Cardiac atrium fibroblast (primary cell): ENCODE measurements around a stretch of chr9.

DNA sequence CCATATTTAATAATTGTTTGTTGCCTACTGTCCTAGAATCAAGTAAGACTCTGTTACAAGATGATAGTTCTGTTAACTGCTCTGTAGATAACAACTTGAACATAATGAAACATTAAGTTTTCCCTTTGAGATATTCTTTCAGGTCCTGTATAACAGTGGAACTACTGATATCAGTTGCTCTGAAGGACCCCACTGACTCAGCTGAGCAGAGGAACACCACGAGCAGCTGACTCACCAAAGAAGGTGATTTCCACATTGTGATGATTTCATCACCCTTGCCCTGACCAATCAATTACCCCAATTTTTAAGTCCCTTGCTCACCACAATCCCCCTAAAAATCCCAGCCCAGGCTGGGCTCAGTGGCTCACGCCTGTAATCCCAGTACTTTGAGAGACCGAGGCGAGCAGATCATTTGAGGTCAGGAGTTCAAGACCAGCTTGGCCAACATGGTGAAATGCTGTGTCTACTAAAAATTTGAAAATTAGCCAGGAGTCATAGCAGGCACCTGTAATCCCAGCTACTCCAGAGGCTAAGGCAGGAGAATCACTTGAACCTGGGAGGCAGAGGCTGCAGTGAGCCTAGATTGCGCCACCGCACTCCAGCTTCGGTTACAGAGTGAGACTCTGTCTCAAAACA, 125.3 kb upstream of the ABCA1 start:
- RAMPAGE, long total RNA = no peak

- RAMPAGE, long total RNA = no peak
These were observed 136.6 kb upstream of the ABCA1 start for GRCh38 chr9:105064099-105065427.

DNA sequence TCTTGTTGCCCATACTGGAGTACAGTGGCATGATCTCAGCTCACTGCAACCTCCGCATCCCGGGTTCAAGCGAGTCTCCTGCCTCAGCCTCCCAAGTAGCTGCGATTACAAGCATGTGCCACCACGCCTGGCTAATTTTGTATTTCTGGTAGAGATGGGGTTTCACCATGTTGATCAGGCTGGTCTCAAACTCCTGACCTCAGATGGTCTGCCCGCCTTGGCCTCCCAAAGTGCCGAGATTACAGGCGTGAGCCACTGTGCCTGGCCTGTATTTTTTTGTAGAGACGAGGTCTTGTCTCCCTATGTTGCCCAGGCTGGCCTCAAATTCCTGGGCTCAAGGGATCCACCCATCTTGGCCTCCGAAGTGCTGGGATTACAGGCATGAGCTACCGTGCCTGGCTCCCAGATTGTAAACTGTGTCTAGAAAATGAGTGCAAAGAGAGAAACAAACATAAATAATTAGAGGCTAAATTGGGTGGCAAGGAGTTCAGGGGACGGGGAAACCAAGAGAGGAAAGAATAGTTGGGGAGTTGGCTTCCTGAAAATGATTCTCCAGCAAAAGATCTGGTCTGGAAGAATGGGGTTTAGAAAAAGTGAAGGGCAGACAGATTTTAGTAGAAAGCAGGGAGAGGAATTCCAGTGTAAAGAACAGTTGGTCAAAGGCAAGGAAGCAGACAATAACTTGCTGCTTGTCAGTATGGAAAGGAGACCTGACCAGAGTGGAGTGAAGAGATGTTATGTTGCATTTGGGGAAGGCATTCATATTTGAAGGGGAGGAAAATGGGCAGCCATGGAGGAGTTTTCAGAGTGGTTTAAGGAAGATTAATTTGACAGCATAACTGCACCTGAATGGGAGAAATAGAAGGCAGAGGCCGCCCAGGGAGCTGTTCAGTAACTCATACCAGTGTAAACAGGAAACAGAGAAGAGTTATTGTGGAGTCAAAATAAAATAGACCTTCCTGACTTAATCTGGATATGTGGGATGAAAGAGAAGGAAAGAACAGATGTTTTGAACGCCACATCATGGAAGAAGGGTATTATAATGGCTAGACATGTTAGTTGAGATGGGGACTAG, 13.0 kb downstream of the SLC44A1 start:
- RAMPAGE, long total RNA = no peak

GRCh38 chr9:105329750-105330025, 85.2 kb downstream of the SLC44A1 start:
- RAMPAGE, long total RNA = no peak

DNA sequence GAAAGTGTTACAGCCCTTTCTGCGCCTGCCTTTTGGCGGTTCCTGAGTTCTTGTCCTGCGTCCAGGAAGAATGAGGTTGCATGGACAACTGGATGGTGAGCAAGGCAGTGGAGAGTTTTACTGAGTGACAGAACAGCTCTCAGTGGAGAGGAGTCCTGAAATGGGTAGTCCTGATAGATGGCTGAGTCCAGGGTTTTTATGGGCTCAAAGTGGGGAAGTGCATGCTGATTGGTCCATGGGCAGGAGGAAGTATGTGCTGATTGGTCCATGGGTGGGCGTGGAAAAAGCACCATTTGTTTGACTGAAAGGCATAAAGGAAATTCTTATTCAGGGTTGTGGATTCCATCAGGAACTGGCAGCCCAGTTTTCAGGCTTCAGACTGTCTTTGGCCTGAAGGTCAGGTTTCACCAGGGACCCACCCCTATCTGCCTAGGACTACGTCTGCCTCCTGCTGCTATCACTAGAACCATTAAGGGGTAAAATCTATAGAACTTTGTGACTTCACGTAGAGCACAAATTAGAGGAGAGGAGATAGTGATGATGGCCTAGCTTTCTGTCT, 10.6 kb downstream of the FSD1L start:
- RAMPAGE, long total RNA = no peak

DNA sequence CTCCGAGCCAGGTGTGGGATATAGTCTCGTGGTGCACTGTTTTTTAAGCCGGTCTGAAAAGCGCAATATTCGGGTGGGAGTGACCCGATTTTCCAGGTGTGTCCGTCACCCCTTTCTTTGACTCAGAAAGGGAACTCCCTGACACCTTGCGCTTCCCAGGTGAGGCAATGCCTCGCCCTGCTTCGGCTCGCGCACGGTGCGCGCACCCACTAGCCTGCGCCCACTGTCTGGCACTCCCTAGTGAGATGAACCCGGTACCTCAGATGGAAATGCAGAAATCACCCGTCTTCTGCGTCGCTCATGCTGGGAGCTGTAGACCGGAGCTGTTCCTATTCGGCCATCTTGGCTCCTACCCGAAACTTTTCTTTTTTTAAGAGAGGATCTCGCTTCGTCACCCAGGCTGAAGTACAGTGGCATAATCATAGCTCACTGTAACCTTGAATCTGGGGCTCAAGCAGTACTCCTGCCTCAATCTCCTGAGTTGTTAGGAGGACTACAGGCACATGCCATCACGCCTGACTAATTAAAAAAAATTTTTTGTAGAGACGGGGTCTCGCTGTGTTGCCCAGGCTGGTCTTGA, 24.0 kb downstream of the FKTN start:
- RAMPAGE, long total RNA = no peak

- RAMPAGE, long total RNA = no peak
These were observed 10.6 kb downstream of the TAL2 start for GRCh38 chr9:105672856-105673313.

DNA sequence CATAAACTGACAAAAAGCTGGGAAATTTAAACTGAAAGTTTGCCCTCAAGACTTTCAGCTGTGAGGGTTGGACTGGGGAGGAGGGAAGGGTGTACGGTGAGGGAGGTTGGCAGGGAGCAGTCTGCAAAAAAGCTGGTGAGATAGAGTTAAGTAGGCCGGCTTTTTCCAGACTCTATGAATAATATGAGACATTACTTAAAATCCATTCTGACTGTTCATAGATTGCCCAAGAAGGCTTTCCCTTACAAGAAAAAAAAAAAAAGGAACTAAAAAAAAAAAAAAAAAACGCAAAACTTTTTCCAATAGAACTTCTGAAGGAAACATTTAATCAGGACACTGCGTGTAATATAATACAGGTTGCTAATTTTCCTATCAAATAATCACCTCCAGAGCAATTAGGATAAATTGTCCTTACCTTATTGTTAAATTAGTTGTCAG, 164.7 kb upstream of the ZNF462 start:
- RAMPAGE, long total RNA = no peak

GRCh38 chr9:106928985-106929946, 66.3 kb downstream of the ZNF462 start:
- RAMPAGE, long total RNA = no peak

DNA sequence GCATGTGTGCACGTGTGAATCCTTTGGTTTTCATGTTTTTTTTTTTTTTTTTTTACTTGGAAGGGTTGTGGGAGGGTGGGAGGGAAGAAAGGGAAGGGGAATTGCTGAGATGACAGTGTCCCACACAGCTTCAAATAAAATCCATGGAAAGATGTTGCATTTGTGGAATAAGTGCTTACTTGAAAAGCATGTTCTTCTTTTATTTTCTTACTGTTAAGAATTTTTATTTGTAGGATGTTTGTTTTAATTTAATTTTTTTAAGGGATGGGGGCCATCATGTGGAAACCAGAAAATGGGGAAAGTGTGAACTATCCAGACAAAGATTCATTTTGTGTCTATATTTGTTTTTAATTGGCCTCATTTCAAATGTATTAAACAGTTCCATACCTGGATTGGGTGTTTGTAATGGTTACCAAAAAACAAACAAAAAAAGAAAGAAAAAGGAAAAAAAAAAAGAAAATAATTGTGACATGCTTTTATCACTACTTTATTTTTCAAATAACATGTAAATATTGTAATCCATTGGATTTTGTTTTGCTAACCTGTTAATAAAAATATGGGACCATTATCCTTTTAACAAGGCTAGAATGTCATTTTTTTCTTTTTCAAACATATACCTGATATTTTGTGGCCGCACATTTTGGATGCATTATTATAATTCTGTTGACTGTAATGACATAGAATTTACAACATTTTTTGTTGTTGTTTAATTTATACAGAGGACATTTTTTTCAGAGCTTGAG, 149.9 kb downstream of the ZNF462 start:
- RAMPAGE, long total RNA = no peak

DNA sequence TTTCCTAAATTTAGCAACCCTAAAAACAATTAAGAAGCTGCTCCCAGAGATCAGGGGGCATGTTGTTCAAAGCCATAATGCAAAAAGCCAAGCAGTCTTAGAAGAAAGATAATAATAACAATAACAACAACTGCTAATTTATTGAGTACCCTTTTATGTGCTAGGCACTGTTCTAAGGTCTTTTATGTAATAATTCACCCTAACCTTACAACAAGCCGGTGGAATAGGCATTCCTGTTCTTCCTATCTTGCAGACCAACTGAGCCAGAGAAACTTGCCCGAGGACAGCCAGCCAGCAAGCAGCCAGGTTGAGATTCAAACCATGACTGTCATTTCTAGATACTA, 90.7 kb upstream of the RAD23B start:
- RAMPAGE, long total RNA = no peak

GRCh38 chr9:107324674-107325124, 41.6 kb downstream of the RAD23B start:
- RAMPAGE, long total RNA = no peak

GRCh38 chr9:107333635-107334386, 50.7 kb downstream of the RAD23B start:
- RAMPAGE, long total RNA = no peak

- RAMPAGE, long total RNA = no peak
These were observed 99.9 kb downstream of the KLF4 start for GRCh38 chr9:107389568-107390115.

DNA sequence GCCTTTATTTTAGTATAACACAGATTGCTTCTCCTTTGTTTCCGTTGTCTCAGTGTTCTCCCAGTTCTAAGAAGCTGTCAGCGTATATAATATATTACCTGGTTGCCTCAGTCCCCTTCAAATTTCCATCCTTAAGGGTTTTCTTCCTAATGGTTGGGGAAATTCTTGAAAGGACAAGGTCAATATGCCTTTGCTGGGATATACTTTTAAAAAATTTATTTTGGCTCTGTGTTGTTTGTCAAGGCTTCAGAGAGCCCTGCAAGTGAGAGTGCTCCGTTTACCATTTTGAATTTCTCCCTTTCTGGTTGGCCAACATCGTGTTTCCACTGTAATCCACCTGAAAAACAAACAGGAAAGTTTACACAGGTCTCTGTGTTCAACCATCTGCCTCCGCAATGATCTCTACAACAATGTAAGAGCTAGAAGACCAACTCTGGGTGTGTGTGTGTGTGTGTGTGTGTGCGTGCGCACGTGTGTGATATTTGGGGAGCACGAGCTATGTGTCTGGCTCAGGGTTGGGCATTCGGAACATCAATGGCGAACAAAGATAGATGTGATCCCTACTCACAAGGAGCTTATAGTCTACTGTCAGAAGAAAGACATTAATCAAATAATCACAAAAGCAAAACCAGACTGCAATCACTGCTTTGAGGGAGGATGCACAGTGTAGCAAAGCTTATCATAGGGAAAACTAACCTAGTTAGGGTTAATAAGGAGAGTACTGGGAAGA, 19.7 kb upstream of the KLF4 start:
- RAMPAGE, long total RNA = no peak

GRCh38 chr9:107577078-107577685, 87.6 kb upstream of the KLF4 start:
- RAMPAGE, long total RNA = no peak

- RAMPAGE, long total RNA = no peak
These were observed 330.8 kb upstream of the KLF4 start for GRCh38 chr9:107820321-107820785.

DNA sequence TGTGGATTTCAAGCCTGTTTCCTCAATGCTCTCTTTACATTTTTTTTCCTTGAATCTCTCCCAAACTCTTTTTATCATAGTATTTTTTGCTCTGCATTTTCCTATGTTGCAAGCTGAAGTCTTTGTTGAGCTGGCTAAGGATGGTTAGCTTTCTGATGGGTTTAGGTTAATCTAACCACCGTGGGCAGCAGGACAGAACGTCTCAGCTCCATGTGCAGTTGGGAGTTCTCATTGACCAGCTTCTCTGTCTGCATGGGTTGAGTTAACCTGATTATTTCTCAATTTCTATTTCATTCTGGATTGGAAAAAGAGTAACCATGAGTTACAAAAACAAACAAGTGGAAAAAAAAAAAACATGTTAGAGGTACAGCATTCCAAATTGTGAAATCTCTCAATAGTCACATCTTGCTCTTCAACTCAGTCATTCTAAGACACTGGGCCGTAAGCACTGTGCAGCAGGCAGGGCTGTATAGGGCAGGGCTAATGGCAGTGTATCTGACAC, 343.7 kb upstream of the KLF4 start:
- RAMPAGE, long total RNA = no peak

- RAMPAGE, long total RNA = no peak
These were observed 229.0 kb downstream of the ACTL7B start for GRCh38 chr9:108626582-108627309.

GRCh38 chr9:109087118-109087432, 32.7 kb downstream of the TMEM245 start:
- RAMPAGE, long total RNA = no peak